NT2/D1 (cell line): ENCODE measurements around the gene RUFY4.

DNA sequence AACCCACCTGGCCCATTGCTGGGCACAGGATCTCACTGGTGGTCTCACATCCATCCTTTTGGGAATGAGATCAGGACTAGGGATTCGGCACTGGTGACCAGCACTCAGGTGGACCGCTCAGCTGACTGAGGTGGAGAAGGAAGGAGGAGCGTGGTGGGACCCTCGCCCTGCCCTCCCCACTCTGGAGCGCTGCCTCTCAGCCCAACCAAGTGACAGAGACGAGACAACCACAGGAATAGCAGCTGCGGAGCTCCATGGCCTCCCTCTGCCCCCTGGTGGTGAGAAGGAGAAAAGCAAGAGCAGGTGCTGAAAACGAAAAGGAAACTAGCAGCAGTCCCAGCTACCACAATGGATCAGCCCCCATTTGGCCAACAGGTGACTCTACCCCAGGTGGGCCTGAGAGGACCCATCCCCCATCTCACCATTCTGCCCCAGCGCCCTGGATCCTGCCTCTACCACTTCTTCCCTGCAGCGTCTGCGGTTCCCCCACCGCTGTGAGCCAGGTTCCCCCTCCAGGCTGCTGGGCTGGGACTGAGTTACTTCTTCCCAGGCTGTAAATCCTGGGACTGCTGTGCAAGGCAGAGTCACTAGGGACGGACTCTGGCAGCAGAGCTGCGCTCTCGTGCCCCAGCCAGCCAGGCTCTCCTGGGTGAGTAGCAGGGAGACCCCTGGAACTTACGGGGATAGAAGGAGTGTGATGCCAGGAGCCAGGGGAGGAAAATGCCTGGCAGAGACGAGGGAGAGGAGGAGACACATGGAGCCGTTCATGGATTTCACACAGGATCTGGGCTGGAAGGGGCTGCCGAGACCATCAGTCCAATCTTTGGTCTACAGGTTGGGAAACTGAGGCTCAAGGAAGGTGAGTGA, at the start of gene RUFY4:
Gene RUFY4, plus strand, starts transcription at position 554 of the 867 bp plus-strand sequence.
- RRBS, 2 experiments = no CpG with 5 or more reads among the region's 19 CpGs

DNA sequence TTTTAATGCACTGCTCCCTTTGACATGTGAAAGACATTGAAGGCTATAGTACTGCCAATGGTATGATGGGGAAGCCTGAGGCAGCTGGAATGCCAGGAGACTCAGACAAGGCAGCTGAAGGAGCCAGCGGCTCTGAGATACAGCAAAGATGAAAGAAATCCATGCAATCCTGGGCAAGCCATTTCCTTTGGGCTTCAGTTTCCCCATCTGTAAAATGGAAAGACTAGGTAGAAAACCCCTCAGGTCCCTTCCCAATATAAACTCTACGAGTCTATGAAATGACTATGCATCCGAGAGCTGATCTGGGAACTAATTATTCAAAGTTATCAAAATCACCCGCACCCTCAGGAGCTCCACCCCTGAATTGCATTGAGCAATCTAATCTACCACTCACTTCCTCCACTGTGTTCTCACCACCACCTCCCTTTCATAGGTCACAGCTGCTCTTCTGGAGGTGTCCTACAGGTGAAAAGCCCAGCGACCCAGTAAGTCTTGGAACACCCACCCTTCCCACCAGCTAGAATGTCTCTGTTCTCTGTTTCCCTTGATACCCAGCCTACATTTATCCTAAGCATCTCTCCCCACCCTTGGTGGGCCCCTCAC, 3.2 kb downstream of the CXCR2 start:
- RRBS, 2 experiments = no CpG with 5 or more reads among the region's 5 CpGs

DNA sequence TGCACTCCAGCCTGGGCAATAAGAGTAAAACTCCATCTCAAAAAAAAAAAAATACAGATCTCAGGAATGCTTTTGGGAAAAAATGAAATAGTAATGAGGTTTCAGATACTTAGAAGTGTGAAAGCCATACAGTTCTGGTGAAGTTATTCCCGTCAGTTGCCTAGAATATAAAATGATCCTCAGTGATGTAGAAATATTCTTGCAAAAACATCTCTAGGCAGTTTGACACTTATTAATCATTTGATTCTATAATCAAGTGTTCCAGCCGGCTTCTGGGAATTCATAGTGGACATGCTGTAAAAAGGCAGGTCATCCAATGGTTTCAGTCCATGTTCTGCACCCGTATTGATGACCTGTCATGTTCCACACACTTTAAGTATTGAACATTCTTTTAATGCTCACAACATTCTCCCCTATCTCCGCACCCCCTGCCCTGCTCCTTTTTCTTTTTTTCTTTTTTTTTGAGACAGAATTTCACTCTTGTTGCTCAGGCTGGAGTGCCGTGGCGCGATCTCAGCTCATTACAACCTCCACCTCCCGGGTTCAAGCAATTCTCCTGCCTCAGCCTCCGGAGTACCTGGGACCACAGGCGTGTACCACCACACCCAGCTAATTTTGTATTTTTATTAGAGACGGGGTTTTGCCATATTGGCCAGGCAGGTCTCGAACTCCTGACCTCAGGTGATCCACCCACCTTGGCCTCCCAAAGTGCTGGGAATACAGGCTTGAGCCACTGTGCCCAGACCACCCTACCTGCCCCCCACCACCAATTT, 20.0 kb downstream of the ARPC2 start:
- RRBS, 2 experiments = no CpG with 5 or more reads among the region's 12 CpGs

DNA sequence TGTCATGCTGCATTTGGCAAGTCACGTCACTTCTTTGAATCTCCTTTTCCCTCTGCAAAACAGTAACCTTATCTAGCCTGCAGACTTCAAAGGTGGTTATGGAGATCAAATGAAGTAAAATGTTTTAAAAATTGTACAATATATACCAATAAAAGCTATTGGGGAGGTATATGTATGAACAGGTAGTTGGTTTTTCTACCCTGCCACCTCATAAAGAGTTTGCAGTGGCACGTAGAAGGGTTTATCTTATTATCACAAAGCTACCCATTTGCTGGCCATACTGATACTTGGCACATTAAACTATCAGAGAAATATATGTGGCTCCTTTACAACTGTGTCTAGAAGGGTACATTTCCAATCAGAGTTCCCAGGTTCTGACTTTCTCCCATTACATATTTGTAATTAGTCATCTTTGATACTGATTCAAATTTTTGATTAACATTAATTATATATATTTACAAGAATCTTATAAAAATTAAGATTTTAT, 21.0 kb downstream of the ARPC2 start:
- RRBS, 2 experiments = no CpG with 5 or more reads among the region's 2 CpGs

DNA sequence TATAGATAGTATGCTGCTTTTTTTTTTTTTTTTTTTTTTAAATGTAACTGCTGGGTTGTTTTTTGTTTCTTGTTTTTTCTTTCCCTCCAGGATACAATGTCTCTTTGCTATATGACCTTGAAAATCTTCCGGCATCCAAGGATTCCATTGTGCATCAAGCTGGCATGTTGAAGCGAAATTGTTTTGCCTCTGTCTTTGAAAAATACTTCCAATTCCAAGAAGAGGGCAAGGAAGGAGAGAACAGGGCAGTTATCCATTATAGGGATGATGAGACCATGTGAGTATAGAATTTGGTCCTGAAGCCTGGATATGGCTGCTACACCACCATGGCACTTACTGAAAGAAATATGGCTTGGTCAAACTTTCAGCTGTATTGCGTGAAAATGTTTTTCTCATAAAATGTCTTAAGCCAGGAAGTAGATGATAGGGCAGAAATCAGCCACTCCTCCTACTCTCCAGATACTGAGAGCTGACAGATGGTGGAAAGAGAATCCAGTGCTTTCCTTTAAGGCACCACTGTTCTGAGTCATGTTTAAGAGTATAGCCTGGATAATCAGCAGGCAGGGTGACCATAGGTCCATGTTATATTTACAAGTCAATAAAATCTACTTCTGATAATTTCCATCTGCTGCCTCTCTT, 21.7 kb downstream of the ARPC2 start:
- RRBS, 2 experiments = no CpG with 5 or more reads among the region's 3 CpGs

DNA sequence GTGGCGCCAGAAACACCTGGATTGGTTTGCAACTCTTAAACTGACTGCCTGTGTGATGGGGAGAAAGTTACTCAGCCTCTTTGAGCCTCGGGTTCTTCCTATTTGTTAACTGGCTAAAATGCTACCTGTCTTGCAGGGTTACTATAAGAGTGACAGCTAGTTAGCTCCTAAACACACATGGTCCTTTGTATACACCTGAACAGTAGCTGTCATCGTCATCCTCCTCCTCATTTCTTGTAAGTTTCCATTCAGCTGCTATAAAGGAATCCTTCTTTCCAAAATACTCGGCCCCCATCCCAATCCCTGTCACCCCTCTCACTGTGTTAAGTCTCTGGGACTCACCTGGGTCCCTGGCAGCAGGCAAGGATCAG, 7.8 kb downstream of the PNKD start:
- RRBS, 2 experiments = no CpG with 5 or more reads among the region's 4 CpGs

DNA sequence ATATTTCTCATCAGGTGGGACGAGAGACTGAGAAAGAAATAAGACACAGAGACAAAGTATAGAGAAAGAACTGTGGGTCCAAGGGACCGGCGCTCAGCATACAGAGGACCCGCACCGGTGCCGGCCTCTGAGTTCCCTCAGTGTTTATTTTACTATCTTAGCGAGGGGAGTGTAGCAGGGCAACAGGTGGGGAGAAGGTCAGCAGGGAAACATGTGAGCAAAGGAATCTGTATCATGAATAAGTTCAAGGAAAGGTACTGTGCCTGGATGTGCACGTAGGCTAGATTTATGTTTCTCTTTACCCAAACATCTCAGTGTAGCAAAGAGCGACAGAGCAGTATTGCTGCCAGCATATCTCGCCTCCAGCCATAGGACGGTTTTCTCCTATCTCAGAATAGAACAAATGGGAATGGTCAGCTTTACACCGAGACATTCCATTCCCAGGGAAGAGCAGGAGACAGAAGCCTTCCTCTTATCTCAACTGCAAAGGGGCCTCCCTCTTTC, 19.0 kb upstream of the TMBIM1 start:
- RRBS, 2 experiments = no CpG with 5 or more reads among the region's 12 CpGs

GRCh38 chr2:218322809-218323651, 30.7 kb upstream of the TMBIM1 start:
- RRBS, 2 experiments = under 1% methylated on average over 15 of the region's 72 CpGs

- RRBS, 2 experiments = 83 to 100% methylated on average over 1 of the region's 18 CpGs
These were observed 23.5 kb upstream of the CATIP start for GRCh38 chr2:218332888-218333811.

DNA sequence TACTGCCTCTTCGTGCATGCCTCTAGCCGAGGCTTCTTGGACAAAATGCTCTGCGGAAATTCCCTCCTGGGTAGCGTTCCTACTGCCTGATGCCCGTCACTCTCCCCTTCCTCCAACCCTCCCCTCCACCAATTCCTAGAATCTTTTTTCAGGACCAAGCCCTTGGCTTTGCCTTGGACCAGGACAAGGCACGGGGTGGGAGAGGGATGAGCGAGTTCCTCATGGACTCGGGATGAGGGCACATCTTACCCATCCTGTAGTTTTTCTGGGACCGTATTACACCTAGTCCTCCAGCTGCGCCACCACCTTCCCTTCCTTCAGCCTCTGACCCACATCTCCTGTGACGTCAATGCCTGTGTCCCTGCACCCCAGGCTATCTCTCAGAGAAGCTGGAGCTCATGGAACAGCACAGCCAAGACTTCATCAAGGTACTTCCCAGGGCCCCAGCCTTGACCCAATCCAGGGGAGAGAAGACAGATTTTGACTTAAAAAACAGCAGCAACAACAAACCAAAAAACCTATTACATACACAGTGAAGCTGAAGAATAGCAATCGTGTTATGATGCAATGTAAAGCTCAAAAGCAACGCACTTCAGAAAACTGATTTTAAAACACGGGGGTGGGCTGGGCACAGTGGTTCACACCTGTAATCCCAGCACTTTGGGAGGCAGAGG, 1.1 kb downstream of the CATIP start:
- RRBS, 2 experiments = no CpG with 5 or more reads among the region's 14 CpGs

- RRBS, 2 experiments = 4 to 7% methylated on average over 6 to 14 of the region's 58 CpGs
These were observed 636 bp downstream of the CTDSP1 start for GRCh38 chr2:218400181-218400827.

- RRBS, 2 experiments = no CpG with 5 or more reads among the region's 2 CpGs
These were observed 55.6 kb downstream of the VIL1 start for GRCh38 chr2:218474610-218474924.

DNA sequence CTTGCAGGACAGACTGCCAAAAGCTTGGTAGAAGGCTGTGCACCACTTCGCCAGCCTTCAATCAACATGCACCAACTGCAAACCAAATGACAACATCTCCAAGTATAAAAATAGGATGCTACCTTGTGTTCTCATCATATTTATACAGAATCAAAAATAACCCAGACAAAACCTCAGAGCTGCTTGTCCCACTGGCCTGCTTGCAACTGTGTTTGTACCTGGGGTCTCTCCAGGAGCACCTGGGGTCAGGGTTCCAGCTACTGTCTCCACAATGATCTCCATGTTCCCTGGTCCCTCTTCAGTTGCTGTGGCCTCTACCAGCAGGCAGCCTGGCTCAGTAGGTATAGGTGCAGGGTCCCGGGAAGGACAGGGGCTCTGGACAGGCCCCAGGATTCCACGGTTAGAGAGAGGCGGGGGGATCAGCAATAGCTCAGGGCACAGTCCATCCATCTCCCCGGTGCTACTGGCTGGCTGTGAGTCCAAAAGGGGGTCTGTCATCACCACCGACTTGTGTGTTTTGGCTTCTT, 3.4 kb downstream of the ZNF142 start:
- RRBS, 2 experiments = 94 to 96% methylated on average over 2 of the region's 6 CpGs

GRCh38 chr2:218679048-218679476, 7.2 kb downstream of the STK36 start:
- RRBS, 2 experiments = no CpG with 5 or more reads among the region's 4 CpGs

DNA sequence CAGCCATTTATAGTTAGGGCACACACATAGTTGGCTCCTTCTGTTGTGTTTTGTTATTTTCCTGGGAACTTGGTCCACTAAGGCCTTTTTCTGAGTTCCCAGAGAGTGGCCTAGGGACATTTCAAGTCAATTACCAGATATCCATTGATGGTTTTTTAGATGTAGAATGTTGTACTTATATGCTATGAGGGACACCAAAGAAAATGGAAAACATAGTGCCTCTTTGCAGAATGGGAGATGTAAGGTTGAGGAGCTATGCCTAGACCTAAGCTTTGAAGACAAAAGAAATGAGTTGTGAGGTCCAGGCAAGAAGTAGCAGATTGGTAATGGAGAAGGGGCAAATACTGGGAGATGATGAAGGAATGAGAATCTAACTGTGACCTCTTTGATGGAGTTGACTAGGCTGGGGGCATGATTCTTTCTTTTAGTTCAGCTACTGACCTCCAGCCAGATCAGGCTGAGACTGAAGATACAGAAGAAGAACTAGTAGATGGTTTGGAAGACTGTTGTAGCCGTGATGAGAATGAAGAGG, 29.1 kb downstream of the TTLL4 start:
- RRBS, 2 experiments = no CpG with 5 or more reads among the region's 1 CpG

- RRBS, 2 experiments = no CpG with 5 or more reads among the region's 9 CpGs
These were observed 24.4 kb downstream of the CYP27A1 start for GRCh38 chr2:218806295-218806806.

- RRBS, 2 experiments = 85 to 89% methylated on average over 2 of the region's 19 CpGs
These were observed 29.6 kb upstream of the WNT6 start for GRCh38 chr2:218829744-218830592.

DNA sequence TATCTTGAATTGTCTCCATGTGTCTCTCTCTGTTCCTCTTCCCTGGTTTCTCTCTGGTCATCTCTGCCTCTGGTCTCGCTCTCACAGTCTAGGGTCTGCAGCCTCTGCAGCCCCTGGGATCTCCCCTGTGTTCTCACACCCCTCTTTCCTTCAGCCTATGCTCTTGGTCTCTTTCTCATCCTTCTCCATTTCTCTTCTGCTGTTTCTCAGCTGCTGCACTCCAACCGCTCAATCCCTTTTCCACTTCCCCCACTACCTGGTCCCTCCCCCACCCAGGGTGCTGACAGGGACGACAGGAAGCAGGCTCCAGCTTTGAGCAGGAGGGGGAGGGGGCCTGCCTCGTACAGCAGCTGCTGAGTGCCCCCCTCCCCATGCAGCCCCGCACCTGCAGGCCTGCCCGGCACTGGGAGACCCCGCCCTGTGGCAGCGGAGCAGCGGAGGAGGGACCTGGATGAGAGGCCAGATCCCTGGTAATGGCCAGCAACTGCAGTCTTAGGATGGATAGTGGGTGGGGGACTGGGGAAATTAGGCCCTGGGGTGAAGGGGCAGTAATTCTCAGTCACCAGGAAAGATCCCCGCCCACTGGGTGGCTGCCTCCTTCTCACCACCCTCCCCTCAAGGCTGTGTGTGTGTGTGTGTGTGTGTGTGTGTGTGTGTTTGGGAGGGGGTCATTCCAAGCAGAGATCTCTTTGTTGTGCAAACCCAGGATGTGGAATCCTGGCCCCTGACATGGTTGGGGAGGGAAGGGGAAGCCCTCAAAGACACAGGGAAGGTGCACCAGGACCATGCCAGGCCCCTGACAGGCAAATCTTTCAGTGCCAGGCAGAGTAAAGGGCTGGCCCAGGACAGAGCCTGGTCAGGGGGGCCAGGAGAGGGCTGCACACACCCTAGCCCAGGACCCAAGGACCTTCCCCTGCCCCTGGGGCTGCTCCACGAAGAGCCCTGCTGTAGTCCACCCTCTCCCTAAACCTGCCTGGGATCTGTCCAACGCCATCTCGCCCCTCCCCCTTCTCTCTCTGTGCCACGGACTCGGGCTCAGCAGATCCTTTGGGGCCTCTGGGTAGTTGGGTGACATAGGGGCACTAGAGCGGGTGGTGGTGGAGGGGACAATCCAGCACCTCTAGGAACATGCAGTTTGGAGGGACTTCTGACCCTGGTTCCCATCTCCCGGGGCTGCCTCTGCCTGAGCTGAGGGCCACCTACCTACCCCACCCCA, 6.9 kb upstream of the CRYBA2 start:
- RRBS, 2 experiments = no CpG with 5 or more reads among the region's 17 CpGs

GRCh38 chr2:219107798-219108372, 47.2 kb upstream of the IHH start:
- RRBS, 2 experiments = no CpG with 5 or more reads among the region's 9 CpGs

DNA sequence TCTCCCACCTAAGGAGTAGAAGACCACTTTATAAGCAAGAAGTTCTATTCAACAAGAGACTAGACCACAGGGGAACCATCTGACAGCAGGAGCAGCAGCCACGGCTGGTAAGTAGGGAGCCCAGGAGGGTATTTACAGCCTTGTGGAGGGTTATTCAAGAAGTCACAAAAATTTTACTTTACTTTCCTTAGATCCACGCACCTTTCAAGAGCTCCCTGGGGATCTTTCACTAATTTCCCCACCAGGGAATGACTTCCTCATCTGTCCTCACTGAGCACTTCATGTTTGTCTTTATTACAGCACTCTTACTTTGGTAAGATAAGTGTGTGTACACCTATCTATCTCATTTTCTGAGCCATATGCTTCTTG, 38.6 kb downstream of the NHEJ1 start:
- RRBS, 2 experiments = no CpG with 5 or more reads among the region's 2 CpGs